ENCODE data around the gene RFPL3.

GRCh38 chr22:32354857-32355211 is 2.8 kb upstream of the RFPL3 start:
- PRO-cap: unidirectional peak, minus-strand start at chr22:32354934

DNA sequence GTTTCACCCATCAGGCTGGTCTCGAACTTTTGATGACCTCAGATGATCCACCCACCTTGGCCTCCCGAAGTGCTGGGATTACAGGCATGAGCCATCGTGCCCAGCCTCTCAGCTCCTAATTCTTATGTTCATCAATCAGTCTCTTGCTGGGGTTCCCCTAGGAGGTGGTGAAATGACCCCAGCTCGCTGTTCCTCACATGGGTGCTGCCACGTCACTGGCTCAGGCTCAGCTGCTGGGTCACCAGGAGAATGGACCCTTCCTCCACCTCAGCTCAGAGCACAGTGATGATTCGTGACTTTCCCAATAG is at the start of gene RFPL3:
TSS of gene RFPL3 (plus strand) at position 207 of the 308 bp plus-strand sequence.
- PRO-cap: no peak

- PRO-cap: no peak
These were observed 59.8 kb downstream of the FBXO7 start for GRCh38 chr22:32534313-32534936.

DNA sequence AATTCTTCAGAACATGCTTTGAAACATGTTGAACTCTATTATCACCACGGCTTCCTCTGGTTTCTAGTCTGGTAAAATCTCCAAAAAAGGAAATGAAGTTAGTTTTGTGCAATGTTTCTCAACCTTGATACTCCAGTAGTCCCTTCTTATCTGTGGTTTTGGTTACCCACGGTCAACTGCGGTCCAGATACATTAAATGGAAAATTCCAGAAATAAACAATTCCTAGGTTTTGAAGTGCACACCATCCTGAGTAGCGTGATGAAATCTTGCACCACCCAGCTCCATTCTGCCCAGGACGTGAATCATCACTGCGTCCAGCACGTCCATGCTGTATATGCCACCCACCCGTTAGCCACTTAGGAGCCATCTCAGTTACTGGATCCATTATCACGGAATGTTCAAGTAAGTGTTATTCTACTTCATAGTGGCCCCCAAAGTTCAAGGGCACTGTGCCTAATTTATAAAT is 117.0 kb downstream of the FBXO7 start:
- PRO-cap: no peak

- PRO-cap: no peak
These were observed 109.6 kb upstream of the TIMP3 start for GRCh38 chr22:32691945-32692308.

GRCh38 chr22:32761582-32762038 is 39.9 kb upstream of the TIMP3 start:
- PRO-cap: no peak

- PRO-cap: no peak
These were observed 56.5 kb downstream of the TIMP3 start for GRCh38 chr22:32857889-32858456.

- PRO-cap: no peak
These were observed 428.0 kb downstream of the LARGE1 start for GRCh38 chr22:33492097-33492817.

- PRO-cap: no peak
These were observed 261.6 kb downstream of the LARGE1 start for GRCh38 chr22:33658814-33659008.

DNA sequence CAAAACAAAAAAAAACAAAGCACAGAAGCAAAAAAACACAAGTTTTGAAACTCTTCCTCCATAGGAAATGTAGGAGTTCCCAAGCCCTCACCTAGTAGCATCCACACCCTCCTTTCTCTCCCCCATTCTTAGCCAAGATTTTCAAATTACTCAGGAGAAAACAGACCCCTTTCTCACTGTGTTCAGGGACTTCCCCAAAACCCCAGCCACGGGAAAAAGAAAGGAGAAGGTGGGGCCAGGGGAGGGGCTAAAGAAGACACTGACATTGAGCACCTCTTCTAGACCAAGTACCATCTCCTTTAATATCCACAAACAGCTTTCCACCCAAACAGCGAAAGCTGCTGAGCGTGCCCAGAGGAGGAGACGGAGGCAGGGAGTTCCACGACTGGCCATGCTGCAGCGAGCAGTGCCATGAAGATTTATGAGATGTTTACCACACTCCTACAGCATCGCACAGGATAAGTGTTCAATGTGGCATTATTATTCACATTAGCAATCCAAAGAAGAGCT is 127.5 kb downstream of the LARGE1 start:
- PRO-cap: no peak

GRCh38 chr22:33851165-33851925 is 68.9 kb downstream of the LARGE1 start:
- PRO-cap: no peak

- PRO-cap: no peak
These were observed 53.1 kb downstream of the LARGE1 start for GRCh38 chr22:33867232-33867478.

- PRO-cap: no peak
These were observed 44.9 kb downstream of the LARGE1 start for GRCh38 chr22:33875081-33876083.

DNA sequence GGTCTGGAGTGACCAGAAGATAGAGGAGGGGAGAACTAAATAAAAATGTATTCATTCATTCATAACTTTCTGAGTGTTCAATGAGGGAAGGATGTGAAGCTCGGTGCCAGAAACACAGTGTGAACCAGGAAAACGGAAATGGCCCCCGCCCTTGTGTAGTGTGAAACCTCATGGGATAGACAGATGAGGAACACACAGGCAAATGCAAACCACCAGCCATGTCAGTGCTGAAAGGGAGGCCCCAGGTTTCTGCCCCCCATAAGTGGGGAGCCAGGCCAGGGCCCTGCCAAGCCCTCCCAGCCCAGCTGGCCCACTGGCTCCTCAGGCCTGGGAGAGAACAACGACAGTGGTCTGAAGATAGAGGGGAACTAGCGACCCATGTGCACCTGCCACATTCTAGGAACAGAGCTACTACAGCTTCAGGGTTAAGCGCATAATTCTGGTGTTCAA is 30.5 kb downstream of the LARGE1 start:
- PRO-cap: no peak

GRCh38 chr22:33948088-33948640 is 27.9 kb upstream of the LARGE1 start:
- PRO-cap: no peak

- PRO-cap: no peak
These were observed 37.7 kb downstream of the ISX start for GRCh38 chr22:35103698-35104089.

DNA sequence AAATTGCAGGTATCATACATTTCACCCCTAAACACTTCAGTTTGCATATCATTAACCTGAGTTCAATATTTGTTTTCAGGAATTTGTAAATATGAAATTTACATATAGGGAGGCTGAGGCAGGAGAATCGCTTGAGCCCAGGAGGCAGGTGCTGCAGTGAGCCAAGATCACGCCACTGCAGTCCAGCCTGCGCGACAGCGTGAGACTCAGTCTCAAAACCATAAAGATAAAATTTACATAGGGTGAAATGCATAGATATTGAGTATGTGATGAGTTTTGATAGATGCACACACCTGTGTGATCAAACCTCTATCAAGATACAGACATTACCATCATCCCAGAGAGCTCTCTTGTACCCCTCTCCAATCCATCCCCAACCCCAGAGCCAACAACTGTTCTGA is 10.6 kb downstream of the HMGXB4 start:
- PRO-cap: no peak

DNA sequence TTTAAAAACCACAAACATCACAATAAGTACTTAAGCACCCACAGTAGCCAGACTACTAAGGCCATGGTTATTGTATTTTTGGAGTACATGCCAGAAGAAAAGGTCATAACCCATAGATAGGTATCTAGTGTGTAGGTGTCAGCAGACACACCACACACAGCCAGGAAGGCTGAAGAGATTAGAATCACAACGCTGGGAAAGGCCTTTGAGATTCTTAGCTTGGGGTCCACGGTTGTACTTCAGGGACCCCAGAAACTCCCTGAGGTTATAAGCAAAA is 966 bp upstream of the TOM1 start:
- PRO-cap: no peak

DNA sequence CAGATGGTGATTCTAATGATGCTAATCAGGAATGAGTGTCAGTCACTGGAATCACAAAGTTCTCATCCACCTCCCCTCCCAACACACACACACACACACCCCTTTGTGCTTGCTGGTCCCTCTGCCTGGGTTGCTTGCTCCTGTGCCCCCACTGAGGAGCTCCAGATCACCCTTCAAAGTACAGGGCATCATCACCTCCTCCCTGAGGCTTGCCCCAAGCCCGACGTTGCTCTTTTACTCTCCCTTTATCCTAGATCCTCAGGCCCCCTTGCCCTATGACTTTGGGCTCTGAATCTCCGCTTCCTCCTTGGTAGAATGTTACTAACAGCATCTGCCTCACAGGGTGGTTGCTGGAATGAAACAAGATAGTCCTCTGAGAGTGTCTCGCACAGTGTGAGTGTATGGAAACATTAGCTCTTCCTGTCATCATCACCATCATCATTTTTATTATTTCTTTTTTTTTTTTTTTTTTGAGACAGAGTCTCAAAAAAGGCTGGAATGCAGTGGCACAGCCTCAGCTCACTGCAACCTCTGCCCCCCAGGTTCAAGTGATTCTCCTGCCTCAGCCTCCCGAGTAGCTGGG is 3.4 kb downstream of the TOM1 start:
- PRO-cap: no peak

DNA sequence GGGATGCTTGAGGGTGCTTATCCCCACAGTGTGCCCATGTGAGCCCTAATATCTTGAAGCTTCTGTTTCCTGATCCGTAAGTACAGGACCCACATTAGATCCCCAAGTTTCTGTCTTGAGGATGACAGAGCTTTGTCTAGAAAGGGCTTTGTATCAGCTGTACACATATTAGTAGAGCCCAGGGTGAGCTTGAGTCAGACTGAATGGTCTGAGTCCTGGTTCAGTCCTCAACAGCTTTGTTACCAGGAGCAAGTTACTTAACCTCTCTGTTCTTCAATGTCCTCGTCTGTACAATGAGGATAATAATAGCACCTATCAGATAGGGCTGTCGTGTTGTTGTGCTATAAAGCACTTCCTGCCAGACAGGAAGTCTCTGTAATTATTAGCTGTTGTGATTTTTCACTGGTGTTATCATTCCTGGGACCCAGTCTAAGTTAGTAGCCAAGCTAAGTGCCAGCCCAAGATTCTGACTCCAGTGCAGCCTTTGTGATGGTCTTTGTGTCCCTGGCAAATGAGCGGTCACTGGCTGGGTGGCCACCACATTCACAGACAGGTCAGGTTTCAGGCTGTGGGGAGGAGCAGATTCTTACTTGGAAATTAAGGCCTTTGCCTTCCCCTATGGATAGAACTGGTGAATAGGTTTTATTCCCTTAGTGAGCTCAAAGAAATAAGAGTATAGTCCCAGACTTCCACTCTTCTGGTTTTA is 6.8 kb downstream of the TOM1 start:
- PRO-cap: no peak